SP-49 (cell line): ENCODE measurements around a stretch of chr1.

GRCh38 chr1:116687651-116688074 is 20.1 kb upstream of the IGSF3 start:
- PRO-cap, result no peak

DNA sequence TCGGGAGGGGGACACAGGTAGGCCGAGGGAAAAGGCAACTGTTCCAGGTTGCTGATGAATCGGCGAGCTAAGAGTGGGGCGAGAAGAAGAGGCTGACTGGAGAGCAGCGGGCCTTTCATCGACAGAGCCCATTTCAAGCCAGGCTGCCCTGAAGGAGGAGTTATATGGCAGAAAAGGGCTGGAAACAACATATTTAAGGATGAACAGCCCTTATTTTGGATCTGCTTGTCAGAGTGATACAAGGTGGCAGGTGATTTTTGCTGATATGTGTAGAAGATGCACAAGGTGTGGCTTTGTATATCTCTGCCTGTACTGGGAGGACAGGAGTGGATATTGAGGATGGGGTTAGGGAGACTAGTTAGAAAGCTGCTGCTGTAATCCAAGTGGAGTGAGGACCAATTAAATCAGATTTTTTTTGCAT is 1.0 kb downstream of the CD2 start:
- PRO-cap, result no peak

DNA sequence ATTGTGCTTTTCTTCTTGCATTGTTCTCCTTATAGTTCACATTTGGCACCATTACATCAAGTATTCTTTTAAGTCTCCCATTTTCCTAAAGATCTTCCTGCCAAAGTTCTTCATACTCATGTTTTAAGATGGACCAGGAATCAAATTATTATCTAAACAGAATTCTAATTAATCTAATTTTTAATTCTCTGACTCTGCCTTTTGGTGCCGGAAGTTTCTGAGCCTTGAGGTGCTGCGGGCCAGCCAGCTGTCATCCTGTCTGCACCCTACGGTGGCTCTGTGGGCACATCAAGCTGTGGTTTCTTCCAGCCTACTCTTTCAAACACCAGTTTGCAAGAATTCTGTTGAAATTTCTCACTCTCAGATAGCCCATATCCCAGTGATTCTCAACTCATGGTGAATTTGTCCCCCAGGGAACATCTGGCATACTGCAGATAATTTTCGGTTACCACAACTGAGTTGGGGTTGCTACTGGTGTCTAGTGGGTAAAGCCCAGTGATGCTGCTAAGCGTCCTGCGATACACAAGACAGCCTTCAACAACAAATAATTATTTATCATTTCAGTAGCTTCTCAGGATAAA is 62.2 kb downstream of the CD2 start:
- PRO-cap, result no peak

- PRO-cap, result no peak
These were observed 70.4 kb downstream of the CD2 start for GRCh38 chr1:116824666-116824926.

- PRO-cap, result no peak
These were observed 40.9 kb downstream of the PTGFRN start for GRCh38 chr1:116950502-116951134.

- PRO-cap, result no peak
These were observed 15.3 kb upstream of the CD101 start for GRCh38 chr1:116986247-116986703.

DNA sequence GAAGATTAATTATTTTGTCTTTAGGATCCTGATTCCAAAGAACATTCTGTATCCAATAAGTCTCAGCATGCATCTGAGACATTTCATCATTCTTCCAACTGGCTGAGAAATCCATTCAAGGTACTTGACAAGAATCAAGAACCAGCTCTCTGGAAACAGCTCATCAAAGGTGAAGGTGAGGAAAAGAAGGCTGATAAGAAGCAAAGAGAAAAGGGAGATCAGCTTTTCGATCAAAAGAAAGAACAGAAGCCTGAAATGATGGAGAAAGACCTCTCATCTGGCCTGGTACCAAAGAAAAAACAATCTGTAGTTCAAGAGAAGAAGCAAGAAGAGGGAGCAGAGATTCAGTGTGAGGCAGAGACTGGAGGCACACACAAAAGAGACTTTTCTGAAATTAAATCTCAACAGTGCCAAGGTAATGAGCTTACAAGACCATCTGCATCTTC is 14.7 kb downstream of the TTF2 start:
- PRO-cap, result no peak

- PRO-cap, result no peak
These were observed 6.7 kb downstream of the TRIM45 start for GRCh38 chr1:117114768-117115311.

- PRO-cap, result no peak
These were observed 881 bp downstream of the VTCN1 start for GRCh38 chr1:117209675-117210416.

GRCh38 chr1:117591311-117591804 is 14.5 kb upstream of the TENT5C start:
- PRO-cap, result no peak

- PRO-cap, result no peak
These were observed 23.7 kb downstream of the TENT5C start for GRCh38 chr1:117629423-117630104.

- PRO-cap, result no peak
These were observed 32.8 kb downstream of the TENT5C start for GRCh38 chr1:117638559-117639085.

GRCh38 chr1:117656055-117656931 is 50.4 kb downstream of the TENT5C start:
- PRO-cap, result unidirectional peak, plus-strand start at chr1:117656368

DNA sequence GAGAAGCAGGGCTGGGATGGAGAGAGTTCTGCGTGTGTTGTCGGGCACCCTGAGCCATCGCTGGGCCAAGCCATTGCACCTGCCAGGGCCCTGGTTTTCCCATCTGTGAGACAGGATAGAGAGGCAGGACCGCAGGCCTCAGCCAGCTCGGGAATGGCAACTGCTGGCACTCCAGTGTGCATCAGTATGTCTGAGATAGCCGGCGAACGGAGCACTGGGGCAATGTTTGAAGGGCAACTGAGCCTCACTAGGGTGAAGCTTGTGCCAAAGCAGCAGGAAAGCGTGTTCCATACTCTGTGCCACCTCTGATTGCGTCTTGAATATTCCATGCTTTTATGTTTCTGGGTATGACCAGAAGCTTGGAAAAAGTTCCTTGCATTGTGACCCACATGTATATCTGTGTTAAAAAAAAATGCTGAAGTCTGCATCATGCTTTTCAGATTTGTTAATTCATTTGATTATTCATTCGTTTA is 67.0 kb downstream of the TENT5C start:
- PRO-cap, result no peak

DNA sequence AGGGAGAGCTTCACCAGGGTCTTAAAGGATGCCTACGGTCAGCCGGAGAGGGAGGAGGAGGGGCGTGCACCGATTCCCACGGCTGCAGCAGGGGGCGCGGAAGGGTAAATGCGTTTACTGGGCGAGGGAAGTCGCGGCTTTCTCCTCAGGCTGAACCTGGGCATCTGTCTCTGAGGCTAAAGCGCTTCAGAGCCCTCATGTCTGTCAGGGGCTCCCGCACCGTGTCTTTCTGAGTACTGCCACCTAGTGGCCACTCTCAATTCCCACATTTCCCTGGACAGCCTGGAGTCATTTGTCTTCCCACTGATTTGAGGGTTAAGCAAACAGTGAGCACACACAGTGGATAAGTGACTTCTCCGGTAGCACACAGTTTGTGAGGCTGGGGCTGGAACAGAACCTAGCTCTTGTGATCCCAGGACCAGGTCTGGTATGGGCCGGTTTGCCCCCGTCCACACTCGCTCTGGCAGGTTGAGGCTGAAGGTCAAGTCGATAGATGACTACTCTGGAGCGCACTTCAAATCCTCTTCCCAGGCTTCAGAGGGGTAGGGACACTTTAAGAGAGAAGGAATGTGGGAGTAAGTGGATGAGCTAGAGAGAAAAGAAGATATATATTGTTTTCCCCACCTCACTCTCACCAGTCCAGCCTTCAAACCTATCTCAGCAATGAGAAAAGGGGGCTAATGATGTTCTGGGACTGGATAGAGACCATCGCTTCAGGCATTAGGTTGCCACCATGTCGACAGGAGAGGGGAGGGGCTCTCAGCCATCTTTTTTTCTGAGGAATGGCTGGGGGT is 153.1 kb downstream of the TENT5C start:
- PRO-cap, result no peak

DNA sequence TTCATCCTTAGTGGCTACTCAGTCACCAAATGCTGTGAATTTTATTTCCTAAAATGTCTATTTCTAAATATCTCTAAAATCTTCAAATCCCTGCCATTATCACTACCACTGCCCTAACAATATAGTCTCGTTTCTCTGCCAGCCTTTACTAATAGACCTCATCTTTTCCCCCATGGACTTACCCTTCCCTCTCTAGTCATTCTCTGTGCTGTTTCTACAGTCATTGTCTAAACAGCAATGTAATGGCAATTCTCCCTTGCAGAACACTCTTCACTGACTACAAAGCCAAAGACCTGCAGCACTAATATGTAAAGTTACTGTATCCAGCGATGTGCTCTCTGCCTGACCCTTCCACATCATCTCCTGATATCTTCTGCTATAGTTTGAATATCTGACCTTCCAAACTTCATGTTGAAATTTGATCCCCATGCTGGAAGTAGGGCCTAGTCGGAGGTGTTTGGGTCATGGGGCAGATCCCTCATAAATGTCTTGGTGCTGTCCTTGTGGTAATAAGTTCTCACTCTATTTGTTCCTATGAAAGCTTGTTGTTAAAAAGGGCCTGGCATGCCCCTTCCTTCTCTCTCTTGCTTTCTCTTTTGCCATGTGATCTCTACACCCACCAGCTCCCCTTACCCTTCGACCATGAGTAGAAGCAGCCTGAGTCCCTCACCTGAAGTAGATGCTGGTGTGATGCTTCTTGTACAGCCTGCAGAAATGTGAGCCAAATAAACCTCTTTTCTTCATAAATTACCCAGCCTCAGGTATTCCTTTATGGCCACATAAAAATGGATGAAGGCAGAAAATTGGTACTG is 55.4 kb downstream of the GDAP2 start:
- PRO-cap, result no peak

GRCh38 chr1:118116355-118117151 is 68.5 kb downstream of the SPAG17 start:
- PRO-cap, result no peak

DNA sequence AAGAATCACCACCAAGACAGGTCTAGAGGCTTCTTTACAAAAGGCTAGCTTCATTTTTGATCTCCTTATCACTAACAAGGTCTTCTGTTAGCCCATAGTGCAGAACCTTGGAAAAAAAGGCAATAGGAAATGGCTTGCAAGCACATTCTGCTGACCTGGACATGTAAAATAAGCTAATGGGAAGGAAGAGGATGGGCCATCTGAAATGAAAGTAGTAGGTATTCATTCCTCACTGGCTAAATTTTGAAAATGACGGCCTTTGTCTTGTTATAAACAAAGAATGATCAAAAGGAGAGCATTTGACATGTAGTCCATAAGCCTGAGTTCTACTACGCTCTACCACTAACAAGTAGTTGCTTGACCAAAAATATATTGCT is 75.6 kb downstream of the TBX15 start:
- PRO-cap, result no peak

DNA sequence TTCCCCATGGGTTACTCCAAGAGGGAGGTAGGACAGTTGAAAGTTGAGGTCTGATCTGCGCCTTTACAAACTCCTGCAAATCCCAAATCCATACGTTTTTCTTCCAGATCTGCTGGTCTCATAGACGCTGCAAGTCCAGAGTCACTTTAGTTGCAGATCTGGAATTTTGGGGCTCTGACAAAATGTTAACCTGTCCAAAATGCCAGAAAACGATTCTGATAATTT is 293 bp upstream of the TBX15 start:
- PRO-cap, result no peak

- PRO-cap, result no peak
These were observed 20.9 kb upstream of the TBX15 start for GRCh38 chr1:119008895-119009522.